BE2C (cell line): ENCODE data around the gene FNBP1.

- RRBS = no CpG with 5 or more reads among the region's 15 CpGs
Observed at GRCh38 chr9:129458156-129458692, 162.7 kb downstream of the C9orf50 start.

DNA sequence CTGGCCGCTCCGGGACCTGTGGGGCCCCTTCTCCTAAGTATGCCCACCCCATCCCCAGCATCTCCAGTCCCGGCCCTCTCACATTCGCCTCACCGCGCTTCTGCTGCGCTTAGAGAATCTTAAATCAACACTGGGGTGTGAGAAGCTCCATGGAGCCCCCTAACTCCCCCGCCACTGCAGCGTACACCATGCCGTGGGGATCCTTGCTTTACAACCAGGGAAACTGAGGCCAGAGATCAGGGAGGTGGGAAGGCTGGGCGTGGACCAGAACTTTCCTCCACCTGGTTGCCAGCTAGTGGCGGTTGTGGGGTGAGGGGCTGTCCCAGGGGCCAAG, 161.3 kb downstream of the C9orf50 start:
- RRBS = 22% methylated on average over 3 of the region's 12 CpGs

DNA sequence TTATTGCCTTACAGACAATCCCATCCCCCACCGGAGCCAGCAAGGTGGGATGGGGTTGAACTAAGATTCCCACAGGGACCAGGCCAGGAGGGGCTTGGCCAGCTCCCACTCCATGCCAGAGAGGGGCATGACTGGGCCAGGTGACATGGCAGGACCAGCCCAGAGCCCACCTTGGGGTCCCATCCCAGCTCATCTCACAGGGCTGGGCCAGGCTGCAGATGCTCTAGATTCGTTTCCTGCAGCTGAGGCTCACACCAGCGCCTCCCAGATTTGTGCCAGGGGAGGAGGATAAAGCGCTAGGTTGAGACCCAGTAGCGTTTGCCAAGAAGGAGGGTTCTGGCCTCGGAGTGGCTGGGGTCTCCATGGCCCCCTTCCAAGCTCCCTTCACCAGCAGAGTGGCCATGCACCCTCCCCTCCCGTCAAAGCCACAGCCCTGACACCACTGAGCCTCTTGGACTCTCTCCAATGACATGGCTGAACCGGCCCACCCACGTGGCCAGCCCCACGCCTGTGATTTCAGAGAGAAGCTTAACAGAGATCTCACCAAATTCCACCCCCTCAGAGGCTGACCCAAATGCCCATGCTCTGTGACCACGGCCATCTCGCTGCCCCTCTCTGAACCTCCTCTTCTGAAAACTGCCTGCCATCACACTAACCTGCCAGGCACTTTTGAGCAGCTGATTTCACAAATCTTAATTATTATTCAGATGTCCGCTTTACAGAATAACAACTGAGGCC, 155.9 kb downstream of the C9orf50 start:
- RRBS = no CpG with 5 or more reads among the region's 13 CpGs

- RRBS = 23% methylated on average over 10 of the region's 35 CpGs
Observed at GRCh38 chr9:129495106-129496057, 125.5 kb downstream of the C9orf50 start.

- RRBS = no CpG with 5 or more reads among the region's 13 CpGs
Observed at GRCh38 chr9:129567808-129568326, 53.0 kb downstream of the C9orf50 start.

DNA sequence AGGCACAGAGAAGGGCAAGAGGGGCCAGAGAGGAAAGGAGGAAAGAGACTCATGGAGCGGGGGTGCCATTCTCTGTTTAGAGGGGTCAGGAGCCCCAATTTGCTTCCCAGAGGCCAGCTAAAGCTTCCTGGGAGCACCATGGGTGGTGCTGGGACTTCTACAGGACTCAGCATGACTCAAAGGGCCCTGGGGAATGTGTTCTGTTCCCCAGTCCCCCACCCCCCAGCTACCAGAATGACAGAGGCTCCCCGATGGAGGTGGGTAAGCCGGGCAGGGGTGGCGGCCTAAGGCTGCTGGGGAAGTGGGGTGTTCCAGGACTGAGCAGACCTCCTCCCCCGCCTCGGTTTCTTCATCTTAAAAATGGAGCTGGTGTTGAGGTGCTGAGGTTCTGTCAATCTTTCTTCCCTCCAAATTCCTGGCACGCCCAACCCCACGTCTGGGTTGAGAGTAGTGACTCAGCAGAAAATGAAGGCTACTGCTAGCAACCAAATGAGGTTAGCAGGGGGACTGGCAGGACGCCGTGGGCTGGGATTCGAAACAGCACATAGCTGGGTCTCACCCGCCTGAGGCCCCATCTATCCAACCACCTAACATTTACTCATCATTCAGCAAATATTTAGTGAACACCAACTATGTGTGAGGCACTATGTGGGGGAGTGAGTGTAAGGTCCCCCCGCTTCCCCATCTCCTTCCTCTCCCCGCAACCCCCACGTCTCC, 50.4 kb downstream of the C9orf50 start:
- RRBS = no CpG with 5 or more reads among the region's 15 CpGs

GRCh38 chr9:129575764-129576213, 45.1 kb downstream of the C9orf50 start:
- RRBS = no CpG with 5 or more reads among the region's 10 CpGs

- RRBS = no CpG with 5 or more reads among the region's 8 CpGs
Observed at GRCh38 chr9:129580123-129580706, 40.7 kb downstream of the C9orf50 start.

DNA sequence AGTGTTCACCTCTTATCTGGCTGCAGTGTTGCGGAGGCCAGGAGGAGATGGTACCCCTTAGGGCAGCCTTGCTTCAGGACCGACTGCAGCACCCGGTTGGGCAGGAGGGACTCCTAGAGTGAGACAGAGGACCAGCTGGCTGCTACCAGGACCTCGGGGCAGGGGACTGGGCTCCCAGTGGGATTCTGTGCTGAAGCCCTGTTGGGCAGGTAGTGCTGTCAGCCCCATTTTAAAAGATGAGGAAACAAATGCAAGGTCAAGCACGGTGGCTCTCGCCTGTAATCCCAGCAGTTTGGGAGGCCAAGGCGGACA, 8.6 kb downstream of the C9orf50 start:
- RRBS = no CpG with 5 or more reads among the region's 7 CpGs

GRCh38 chr9:129635098-129635498, 6.9 kb downstream of the ASB6 start:
- RRBS = no CpG with 5 or more reads among the region's 20 CpGs

GRCh38 chr9:129664542-129665116, 818 bp upstream of the PRRX2 start:
- RRBS = 83% methylated on average over 7 of the region's 25 CpGs

DNA sequence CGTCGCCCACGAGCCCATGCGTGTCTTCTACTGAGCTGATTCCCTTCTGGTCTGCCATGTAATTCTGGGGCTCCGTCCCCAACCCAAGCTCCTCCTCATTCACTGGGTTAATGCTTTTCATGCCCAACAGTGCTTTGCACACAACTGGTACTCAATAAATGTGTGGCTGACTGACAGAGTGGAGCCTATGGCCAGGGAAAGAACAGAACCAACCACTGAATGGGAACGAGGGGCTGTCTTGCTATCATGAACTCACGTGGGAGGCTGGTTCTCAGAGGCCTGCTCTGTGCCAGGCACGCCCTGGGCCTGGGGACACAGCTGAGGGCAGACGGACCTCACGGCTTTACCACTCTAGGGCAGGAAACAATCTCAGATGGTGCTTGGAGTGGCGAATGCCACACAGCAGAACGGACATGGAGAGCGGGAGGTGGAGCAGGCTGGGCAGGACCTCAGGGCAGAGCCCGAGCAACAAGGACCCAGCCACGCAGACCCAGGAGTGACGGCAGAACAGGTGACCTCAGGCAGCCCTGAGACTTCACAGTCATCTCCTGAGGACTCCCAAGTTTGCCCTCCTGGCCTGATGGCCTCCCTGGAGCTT, 8.7 kb downstream of the TOR1A start:
- RRBS = no CpG with 5 or more reads among the region's 16 CpGs

DNA sequence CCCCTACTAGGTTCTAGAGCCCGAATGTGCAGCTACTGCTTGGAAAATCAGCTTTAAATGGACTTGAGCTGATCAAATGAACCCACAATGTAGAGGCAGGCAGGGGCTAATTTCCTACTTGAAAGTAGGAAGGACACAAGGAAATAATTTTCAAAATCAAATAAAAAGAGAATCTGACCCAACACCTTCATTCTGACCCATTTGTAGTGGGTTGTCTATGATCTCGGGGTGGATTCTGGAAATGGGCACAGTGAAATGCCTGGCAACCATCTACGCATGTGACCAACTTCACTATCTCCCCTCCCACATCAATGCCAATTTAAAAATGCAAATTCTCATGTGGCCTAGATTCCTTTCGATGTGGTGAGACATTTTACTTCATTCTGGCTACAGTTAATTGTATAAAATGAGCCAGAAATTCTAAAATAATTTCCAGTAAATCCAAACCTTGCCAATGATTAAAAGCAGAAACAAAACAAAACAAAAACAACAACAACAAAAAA, 58.8 kb downstream of the USP20 start:
- RRBS = no CpG with 5 or more reads among the region's 4 CpGs

DNA sequence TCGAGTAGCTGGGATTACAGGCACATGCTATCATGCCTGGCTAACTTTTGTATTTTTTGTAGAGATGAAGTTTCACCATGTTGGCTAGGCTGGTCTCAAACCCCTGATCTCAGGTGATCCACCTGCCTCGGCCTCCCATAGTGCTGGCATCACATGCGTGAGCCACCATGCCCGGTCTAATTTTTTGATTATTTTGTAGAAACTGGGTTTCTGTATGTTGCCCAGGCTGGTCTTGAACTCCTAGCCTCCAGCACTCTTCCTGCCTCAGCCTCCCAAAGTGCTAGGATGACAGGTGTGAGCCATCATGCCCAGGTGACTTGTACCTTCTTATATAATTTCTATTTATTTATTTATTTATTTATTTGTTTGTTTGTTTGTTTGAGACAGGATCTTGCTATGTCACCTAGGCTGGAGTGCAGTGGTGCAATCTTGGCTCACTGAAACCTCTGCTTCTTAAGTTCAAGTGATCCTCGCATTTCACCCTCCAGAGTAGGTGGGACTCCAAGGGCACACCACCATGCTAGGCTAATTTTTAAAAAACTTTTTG, 91.8 kb downstream of the FNBP1 start:
- RRBS = no CpG with 5 or more reads among the region's 5 CpGs

GRCh38 chr9:129968610-129969273, 74.2 kb downstream of the FNBP1 start:
- RRBS = no CpG with 5 or more reads among the region's 4 CpGs

GRCh38 chr9:129994825-129995465, 48.0 kb downstream of the FNBP1 start:
- RRBS = no CpG with 5 or more reads among the region's 6 CpGs

DNA sequence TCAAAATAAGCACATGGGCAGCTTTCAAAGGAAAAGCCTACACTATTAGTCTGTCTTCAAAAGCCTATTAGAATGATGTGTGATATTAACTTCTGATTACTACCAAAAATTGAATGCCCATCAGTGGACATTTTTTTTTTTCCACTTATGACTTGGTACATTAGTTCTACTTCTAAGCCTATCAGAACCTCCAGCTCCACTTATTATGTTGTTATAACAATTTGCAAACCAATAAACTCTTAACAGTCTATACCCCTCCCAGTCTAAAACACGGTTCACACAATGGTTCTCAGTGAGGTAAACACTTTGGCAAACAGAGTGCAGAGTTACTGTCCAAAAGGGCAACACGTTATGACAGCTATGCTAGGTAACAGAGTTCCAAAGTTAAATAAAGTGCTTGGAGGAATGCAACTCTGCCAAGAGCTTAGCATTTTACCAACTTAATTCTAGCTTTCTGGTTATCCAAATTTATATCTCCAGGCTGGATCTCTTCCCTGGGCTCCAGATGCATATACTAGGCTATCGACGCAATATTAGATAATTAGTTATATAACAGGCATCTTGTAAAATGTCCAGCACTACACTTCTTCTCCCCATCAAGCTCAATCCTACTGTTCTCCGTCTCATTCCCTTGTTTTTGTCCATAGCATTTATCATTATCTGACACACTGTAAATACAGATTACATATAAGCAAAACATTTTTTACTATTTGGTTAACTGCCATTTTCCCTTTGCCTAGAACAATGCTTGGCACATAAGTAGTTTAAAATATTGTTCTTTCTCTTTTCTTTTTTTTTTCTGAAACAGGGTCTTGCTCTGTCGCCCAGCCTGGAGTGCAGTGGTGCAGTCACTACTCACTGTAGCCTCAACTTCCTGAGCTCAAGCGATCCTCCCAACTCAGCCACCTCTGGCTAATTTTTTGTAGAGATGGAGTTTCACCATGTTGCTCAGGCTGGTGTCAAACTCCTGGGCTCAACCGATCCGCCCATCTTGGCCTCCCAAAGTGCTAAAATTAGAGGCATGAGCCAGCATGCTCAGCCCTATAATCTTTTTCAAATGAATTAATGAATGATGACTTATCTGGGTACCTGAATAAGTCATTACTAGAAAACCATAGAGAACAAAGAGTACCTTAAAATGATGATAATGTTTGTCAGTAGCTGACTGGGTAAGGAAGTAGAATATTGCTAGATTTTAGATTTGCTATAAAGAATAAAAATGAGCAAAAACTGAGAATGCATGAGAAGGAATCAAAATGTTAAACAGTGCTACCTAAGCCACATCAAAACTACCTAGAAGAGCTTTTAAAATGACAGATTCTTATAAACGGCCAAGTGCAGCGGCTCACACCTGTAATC, 14.1 kb downstream of the FNBP1 start:
- RRBS = no CpG with 5 or more reads among the region's 11 CpGs

GRCh38 chr9:130042831-130043929, at the start of gene FNBP1:
TSS of gene FNBP1 (minus strand) at chr9:130043189.
- RRBS = 5% methylated on average over 40 of the region's 123 CpGs

- RRBS = no CpG with 5 or more reads among the region's 16 CpGs
Observed at GRCh38 chr9:130616298-130617128, 37.1 kb downstream of the FUBP3 start.

DNA sequence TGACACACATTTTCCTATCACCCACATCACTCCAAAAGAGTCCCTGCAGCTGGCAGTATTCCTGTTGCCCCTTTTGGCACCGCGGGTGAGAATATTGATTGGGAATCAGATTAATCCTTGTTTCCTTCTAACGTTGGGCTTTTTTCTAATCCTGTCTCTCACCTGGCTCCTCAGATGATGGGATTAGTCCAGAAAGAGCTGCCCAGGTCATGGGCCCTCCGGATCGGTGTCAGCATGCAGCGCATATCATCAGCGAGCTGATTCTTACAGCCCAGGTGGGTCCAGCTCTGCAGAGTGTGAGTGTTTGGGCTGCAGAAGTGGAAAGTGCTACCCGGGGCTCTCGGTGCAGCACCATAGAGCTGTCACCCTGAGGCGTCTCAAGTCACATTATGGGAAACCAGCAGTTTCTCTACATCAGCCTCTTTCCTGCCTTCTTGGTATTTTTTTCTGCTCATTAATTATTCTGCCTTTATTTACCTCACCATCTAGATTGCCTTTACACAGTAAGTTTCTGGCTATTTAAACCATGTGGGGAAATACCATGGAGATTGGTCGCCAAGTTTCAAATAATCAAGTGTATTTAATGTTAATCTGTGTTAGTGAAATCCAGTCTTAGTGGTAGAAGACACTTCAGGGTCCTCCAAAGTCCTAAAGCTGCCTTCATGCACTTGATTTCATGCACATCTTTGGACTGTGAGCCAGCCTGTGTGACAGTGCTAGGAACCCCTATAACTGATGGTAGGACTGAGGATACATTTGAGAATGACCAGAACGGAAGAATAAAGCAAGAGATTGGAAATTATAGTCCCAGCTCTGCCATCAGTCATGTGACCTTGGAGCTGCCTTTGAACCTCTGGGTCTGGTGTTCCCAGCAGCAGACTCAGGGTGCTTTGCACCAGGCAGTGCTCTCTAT, 40.7 kb upstream of the PRDM12 start:
- RRBS = 95% methylated on average over 5 of the region's 12 CpGs